OCI-LY7 (cell line): Measurements from ENCODE around the genes INSL3 and MPV17L2.

- PRO-cap: no peak
- RAMPAGE, long total RNA: no peak
Observed at GRCh38 chr19:17721851-17722117, 2.5 kb downstream of the MAP1S start.

DNA sequence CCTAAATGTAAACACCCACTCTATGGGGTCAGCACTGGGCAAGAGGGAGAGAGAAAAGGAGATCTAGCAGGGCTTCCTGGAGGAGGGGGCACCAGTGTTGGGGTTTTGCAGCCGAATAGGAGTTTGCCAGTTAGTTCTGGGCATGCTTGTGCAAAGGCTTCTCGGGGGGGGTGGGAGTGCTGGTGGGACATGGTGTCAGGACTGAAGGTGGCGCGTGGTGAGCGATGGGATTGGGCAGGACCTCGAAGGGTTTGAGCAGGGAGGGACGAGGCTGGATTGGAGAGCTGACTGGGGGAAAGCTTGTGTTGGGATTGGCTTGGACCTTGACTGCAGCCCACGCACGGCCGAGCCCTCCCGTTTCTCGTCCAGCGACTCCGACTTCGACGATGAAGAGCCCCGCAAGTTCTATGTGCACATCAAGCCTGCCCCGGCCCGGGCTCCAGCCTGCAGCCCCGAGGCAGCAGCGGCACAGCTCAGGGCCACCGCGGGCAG lies 19.2 kb upstream of the B3GNT3 start:
- PRO-cap: no peak
- RAMPAGE, long total RNA: no peak

DNA sequence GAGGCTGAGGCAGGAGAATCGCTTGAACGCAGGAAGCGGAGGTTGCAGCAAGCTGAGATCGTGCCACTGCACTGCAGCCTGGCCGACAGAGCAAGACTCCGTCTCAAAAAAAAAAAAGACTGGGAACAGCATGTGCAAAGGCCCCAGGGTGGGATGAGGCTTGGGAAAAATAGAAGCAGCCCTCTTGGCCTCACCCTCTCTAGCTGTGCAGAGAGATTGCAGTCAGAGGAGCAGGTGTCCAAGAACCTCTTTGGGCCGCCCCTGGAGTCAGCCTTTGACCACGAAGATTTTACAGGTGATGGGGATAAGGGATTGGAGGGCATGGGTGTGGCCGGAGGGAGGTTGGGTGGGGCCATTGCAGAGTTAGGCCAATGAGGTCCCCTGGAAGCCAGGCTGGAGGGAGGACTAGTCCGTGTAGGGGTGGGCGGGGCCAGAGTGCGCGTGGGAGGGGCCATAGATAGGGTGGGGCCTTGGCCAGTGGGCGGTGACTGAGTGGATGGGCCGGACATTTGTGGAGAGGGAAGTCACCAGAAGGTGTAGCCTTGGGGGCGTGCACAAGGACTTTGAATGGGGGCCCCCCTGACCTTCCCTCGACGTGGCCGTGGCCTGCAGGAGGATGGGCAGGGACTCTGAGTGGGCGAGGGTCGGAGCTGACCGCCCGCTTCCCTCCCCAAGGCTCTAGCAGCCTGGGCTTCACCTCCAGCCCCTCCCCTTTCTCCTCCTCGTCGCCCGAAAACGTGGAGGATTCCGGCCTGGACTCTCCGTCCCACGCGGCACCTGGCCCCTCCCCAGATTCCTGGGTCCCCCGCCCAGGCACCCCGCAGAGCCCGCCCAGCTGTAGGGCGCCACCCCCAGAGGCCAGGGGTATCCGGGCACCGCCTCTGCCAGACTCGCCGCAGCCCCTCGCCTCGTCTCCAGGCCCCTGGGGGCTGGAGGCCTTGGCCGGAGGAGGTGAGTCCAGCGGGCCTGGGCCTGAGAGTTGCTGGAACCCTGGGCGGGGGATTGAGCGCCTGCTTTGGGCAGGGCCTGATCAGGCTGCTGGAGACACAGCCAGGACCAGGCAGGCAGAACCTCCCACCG lies 16.7 kb upstream of the B3GNT3 start:
- PRO-cap: no peak
- RAMPAGE, long total RNA: no peak

DNA sequence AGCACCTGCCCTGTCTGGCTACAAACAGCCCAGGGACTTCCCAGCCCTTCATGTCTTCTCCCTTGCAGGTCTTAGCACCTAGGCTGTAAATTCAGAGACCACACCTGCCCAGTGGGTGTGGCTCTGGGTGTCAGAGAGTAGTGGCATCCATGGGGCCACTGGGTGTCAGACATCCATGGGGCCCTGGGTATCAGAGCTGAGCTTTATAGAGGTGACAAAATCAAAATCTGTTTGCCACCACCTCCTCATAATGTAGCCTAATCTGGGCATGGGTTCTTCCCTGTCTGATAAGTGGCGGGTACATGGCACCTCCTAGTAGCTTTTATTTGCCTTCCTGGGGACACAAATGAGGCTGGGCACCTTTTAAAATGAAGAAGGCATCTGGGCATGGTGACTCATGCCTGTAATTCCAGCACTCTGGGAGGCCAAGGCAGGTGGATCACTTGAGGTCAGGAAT lies 4.6 kb upstream of the B3GNT3 start:
- PRO-cap: no peak
- RAMPAGE, long total RNA: no peak

- PRO-cap: no peak
- RAMPAGE, long total RNA: no peak
Observed at GRCh38 chr19:17791219-17791659, 3.7 kb upstream of the B3GNT3 start.

- PRO-cap: no peak
- RAMPAGE, long total RNA: no peak
Observed at GRCh38 chr19:17821355-17821719, at the start of gene INSL3. INSL3 (minus strand) TSS chr19:17821519.

DNA sequence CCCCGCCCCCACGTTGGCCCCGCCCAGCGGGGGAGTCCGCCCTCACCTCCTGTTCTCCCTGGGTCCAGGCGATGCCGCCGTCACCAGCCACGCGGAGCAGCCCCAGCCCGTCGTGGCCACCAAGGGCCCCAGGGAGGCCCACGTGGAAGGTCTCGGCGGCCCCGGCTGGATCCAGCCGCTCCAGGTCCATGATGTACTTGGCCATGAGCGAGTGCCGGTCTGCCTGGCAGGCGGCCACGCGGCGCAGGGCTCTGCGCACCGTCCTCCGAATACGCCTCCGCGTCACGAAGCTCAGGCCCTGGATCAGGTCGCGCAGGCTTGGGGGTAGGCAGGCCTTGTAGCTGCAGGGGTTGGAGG lies 5.5 kb downstream of the JAK3 start:
- PRO-cap: no peak
- RAMPAGE, long total RNA: no peak

DNA sequence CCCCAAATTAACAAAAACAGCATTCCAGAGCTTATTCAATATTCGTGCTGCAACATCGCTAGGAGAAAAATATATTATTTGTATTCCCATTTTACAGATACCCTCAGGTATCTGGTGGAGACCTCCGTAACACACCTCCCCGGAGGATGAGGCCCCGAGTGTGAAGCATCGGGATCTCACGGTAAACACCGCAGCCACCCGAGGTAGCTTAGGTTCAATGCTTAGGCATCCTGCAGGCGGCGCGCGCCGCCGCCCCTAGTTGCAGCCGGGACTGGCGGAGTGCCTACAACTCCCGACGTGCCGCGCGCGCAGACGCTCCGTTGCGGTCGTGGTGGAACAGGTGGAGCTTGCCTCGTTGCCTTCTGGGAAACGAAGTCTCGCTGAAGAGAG lies 335 bp upstream of the RPL18A start:
- PRO-cap: bidirectional peak, plus-strand start outside the sequence, minus-strand start at position 219 of the sequence
- RAMPAGE, long total RNA: no peak

DNA sequence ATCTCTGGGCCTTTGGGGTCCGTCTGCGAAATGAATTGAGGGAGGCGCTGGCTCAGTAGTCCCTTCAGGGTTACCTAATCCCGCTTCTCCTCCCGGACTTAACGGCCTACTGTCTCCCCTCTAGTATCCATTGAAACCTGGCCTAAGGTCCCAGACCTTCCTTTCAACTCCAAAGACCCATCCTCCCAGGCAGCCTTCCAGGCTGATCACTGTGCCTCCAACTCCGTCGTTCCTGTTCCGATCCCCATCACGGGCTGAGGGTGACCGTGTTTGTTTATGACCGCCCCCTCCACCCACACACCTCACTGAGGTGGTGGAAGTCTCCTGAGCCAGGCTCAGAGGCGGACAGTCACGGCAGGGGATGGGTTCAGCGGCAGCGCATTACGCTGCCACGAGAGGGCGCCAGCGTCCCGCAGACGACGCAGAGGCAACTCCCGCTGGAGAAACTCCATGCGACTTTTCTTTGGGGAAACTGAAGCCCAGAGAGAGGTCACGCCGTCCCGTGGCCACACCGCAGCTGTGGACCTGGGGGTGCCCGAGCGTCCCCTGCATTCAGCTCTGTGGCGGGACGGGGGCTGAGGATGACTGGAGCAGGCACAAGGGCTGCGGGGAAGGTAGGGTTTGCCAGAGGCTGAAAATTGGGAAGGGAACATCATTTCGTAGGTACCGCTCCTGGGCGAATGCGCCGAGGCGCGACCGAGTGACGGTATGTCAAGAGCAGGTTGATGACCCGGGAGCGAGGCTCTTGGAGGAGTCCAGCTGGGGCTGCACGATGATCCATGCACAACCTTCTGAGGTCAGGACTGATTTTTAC lies 1.0 kb upstream of the ARRDC2 start:
- PRO-cap: no peak
- RAMPAGE, long total RNA: no peak

DNA sequence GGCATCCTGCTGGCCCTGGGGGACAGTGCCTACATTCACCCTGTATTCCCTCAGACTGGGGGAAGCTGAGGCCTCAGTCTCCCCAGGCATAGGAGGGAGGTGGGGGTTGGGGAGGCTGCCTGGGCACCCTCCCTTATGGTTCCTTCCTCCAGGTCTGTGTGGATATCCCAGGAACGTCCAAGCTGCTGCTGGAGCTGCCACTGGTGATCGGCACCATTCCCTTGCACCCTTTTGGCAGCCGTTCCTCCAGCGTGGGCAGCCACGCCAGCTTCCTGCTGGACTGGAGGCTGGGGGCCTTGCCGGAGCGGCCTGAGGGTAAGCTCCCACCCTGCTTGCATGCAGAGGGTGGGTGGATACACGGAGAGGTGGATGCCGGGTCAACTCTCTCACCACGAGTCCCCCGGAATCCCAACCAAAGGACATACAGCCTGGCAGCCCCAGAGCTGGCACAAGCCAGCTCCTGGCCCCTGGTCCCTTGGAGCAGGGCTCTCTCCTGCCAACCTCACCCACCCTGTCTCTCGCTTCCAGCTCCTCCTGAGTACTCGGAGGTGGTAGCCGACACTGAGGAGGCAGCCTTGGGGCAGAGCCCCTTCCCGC lies 2.2 kb downstream of the ARRDC2 start:
- PRO-cap: no peak
- RAMPAGE, long total RNA: no peak

GRCh38 chr19:18157495-18158070 lies 4.6 kb downstream of the PIK3R2 start:
- PRO-cap: no peak
- RAMPAGE, long total RNA: no peak

DNA sequence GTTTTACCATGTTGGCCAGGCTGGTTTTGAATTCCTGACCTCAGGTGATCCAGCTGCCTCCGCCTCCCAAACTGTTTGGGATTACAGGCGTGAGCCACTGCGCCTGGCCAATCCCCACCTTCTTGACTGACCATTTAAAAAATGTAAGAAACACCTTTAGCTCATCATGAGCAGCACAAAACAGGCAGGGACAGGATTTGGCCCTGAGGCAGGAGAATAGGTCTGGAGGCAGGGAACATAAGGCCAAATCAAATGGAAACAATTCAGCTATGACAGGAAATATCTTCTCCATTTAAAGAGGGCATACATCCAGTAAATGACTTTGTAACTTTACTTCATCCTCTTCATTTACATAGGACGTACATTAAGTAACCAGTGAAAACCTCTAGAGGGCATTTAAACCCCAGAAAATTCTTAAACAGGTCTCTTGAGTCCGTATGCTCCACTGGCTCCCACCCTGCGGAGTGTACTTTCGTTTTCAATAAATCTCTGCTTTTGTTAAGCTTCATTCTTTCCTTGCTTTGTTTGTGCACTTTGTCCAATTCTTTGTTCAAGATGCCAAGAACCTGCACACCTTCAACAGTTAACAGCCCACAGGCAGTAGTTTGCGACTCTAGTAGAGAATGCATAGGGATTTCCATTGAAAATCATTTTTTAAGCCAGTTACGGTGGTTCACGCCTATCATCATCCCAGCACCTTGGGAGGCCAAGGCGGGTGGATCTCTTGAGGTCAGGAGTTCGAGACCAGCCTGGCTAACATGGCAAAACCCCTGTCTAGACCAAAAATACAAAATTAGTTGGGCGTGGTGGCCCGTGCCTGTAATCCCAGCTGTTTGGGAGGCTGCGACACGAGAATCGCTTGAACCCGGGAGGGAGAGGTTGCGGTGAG lies 1.1 kb upstream of the MPV17L2 start:
- PRO-cap: no peak
- RAMPAGE, long total RNA: no peak

DNA sequence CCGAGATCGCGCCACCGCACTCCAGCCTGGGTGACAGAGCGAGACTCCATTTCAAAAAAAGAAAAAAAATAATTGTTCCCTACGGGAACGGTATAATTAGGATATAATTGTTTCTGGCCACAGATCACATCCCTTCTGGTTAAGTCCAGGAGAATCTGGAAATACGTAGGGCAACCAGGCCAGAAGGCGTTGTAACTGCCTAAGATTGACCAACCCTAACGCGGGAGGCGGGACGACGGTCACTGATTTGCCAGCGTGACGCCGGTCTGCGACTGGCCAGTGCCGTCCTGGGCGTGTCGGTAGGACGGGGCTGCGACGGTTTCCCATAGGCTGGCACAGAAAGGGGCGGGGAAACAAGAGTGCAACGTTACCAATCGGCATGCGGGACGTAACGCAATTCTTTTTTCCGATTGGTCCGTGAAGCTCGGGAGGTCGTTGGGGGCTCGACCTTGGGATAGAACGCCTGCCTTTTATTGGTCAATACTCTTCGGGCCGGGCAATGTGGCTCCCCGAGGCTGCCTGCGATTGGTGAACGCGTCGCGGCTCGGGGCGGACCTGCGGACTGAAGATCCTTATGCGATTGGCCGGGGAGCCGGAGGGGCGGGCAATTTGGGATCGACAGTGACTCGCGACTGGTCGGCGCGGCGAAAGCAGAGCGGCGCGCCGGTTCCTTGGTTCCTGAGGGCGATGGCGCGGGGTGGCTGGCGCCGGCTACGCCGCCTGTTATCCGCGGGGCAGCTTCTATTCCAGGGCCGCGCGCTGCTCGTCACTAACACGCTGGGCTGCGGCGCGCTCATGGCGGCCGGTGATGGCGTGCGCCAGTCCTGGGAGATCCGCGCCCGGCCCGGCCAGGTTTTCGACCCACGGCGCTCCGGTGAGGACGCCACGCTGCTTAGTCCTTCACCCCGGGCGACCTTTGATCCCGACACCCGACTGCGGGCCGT lies at the start of gene MPV17L2:
TSS of gene MPV17L2 (plus strand) at position 624 of the 944 bp plus-strand sequence.
- PRO-cap: bidirectional peak, plus-strand start at position 215 of the sequence, minus-strand start at position 197 of the sequence; unidirectional peak, plus-strand start at position 653 of the sequence; unidirectional peak, plus-strand start at position 769 of the sequence
- RAMPAGE, long total RNA: no peak

DNA sequence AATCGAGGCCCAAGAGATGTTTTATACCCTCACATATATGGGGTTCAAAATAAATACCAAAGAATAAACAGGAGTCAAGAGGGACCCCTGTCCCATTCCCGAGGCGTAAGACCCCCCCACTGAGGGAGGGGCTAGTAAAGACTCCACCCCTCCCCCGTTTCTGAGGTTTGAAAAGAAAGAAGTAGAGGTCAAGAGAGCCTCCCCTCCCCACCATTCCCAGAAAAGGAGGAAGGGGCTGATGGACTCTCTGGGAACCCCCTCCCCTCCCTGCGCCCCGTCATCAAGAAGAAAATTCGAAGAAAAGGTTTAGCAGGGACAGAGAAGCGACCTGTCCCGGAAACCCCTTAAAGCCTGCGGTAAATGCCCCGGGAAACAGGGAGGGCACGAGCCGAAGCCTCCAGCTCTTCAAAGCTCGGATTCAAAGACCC lies 716 bp upstream of the RAB3A start:
- PRO-cap: unidirectional peak, plus-strand start at position 160 of the sequence; unidirectional peak, plus-strand start at position 356 of the sequence
- RAMPAGE, long total RNA: start-site peak on the plus strand centred at position 182 of the sequence, 39 bp wide, 16 and 18 reads in 2 replicates

DNA sequence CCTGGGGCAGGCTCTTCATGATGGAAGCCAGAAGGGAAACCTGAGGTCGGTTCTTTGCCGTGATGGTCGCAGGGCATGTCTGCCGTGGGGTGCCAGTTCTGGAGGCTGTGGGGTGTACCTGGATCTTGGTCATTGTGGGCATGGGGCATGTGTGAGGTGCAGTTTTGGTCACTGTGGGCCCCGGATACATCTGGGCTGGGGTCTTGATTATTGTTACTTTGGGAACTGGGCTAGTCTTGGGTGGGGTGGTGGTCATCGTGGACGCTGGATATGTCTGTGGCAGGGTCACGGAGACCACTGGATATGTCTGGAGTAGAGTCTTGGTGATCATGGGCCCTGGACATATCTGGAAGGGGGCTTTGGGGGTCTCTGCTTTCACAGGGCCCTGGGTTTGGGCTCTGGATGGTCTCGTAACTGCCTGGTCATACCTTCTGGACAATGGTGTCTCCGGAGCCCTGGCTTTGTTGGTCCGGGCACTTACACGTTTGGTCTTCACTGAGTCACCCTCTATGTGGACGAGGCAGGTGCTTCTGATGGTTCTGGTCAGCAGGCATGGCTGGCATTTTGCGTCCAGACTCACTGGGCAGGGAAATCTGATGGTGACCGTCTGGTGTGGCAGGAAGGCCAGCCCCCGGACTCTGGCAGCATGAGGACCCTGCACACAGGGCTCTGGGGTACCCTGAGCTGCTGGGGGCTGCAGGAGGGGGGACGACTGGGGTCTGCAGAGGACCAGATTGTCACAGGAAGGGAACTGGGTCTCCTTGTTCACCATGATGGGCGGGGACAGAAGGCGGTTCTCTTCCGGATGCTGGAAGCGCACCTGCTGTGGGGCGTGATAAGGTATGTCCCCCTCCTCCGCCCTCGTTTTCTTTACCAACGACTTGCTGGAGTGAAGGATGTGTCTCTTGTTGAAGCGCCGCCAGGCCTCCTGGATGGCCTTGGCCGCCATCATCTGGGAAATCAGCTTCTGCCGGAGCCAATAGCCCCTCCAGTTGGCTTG lies 7.7 kb downstream of the IQCN start:
- PRO-cap: no peak
- RAMPAGE, long total RNA: no peak

DNA sequence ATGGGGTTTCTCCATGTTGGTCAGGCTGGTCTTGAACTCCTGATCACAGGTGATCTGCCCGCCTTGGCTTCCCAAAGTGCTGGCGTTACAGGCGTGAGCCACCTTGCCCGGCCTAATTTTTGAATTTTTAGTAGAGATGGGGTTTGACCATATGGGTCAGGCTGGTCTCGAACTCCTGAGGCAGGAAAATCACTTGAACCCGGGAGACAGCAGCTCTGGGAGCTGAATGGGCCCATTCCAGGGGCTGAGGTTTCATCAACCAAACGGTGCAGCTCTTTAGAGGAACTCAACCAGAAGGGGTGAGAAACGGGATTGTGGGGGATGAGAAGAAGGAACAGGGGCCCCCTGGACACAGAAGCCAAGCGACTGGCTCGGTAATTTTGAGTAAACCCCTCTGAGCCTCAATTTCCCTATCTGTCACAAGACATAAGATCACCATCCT lies 712 bp downstream of the IQCN start:
- PRO-cap: no peak
- RAMPAGE, long total RNA: no peak

GRCh38 chr19:18294387-18295186 lies 13.2 kb upstream of the JUND start:
- PRO-cap: no peak
- RAMPAGE, long total RNA: no peak

DNA sequence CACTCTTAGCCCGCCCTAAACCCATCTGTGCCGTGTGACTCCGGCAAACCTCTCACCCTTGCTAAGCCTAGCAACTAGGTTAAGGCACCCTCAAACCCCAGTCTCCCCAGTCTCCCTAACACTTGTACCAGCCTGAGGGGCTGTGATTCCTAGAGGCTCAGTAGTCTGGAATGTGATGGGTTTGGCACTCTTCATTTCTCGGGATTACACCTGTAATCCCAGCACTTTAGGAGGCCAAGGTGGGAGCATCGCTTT lies 1.0 kb downstream of the GDF15 start:
- PRO-cap: no peak
- RAMPAGE, long total RNA: no peak

DNA sequence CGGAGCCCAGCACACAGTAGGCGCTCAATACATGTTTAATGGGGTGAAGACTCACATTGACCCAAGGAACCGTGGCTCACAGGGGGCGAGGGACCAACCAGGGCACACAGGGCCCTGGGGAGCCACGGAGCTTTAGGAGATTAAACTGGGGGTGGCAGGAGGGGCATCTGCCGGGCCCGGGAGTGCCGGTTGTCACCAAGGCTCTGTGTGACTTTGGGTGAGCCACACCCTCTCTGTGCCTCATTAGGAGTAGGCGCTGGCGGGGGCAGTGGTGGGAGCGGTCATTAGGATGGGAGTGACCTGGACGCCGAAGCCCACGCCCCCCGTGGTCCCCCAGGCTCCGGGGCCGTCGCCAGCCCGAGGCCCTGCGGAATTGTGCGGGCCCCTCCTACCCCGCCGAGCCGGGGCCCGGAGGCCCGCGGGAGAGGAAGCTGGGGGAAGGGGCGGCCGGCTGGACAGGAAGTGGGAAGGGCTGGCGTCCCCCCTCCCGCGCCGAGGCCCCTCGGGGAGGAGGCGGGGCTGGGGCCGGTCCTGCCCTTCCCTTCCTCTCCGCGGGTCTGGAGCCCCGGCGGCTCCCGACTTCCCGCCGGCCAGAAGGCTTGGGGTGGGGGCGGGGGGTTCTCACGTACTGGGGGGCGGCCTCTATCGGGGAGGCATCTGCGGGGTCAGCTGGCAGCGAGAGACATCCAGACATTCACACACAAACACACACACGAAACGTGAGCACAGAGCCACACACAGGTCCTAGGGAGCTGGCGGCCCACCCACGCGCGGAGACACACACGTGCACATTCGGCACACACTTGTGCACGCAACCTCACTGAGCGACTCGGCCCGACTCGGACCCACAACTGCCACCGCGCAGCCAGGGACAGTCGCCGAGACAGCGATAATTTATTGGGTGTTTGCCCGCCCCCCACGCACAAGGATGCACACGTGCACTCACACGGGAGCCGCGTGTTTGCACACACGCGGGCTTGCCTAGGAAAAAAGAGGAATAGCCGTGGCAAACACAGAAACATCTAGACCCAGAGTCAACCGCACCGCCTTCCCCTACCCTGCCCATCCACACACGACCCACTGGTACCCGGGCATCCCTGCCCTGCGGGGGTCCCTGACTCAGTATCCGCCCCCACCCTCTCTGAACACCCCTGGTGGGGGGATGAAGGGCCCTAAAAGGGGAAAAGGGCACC lies 1.5 kb upstream of the SSBP4 start:
- PRO-cap: no peak
- RAMPAGE, long total RNA: no peak

DNA sequence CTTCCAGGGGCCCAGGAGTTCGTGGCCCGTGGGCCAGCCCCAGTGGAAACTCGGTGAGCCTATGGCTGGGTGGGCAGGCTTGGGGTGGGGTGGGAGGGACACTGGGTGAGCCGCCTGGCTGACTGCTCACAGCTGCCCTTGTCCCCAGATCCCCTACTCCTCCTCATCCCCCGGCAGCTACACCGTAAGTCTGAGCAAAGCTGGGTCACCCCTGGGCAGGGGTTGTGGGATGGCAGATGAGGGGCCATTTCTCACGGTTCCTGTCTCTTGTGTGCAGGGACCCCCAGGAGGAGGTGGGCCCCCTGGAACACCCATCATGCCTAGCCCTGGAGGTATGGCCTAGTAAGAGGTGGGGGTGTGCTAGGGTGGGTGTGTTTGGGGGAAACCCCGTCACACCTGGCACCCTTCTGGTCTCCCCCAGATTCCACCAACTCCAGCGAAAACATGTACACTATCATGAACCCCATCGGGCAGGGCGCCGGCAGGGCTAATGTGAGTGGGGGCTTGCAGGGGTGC lies 5.3 kb downstream of the ISYNA1 start:
- PRO-cap: no peak
- RAMPAGE, long total RNA: no peak